Thoracic aorta (tissue), 1 donor: ENCODE measurements around a stretch of chr15.

- RAMPAGE, long total RNA: no peak
Measured at GRCh38 chr15:60528392-60529057, 49.6 kb upstream of the ICE2 start.

GRCh38 chr15:60589049-60589683 lies 110.2 kb upstream of the ICE2 start:
- RAMPAGE, long total RNA: no peak

DNA sequence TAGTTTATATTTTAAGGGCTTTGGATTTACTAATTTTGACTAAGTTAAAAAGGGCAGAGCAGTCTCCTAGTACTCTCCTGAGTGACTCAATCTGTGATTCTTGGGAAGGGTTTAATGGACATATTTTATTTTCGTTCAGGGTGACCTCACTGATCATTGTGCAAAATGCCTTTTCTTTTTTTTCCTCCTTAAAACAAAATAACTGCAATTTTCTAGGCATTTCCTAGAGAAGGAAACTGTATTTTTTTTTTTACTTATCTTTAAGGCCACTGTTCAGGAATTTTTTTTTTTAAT lies 133.7 kb upstream of the ICE2 start:
- RAMPAGE, long total RNA: no peak

GRCh38 chr15:60660587-60660927 lies 181.6 kb upstream of the ICE2 start:
- RAMPAGE, long total RNA: no peak

DNA sequence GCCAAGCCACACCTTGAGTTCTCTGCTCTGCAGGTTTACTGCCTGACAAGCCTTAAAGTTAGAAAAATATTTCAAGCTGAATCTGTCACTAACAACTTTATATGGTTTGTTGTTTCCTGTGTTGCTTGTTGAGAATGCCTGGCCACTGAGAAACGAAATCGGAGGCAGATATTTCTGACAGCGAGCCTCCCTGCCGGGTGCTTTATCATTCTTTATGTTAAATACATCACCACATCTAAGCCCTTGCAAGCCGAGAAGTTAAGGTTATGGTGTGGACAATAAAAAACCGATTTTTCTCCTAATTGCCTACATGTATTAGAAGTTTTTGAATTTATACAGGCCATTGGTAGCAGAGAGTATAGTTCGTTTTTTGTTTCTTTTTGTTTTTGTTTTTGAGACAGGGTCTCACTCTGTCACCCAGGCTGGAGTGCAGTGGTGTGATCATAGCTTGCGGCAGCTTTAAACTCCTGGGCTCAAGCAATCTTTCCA lies 188.3 kb upstream of the ICE2 start:
- RAMPAGE, long total RNA: no peak

DNA sequence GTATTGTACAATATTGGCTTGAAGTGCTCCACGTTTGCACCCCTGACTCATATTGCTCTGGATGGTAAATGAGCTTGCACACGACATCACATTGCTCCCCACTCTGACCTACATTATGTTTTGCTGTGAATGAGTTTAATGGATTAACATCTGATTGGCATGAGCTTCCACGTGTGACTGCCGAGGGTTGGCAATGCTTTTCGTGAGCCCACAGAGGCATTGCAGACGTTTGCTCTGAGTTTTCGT lies 225.8 kb upstream of the ICE2 start:
- RAMPAGE, long total RNA: no peak

GRCh38 chr15:60740696-60741508 lies 262.0 kb upstream of the ICE2 start:
- RAMPAGE, long total RNA: no peak

- RAMPAGE, long total RNA: no peak
Measured at GRCh38 chr15:60917114-60918054, 311.7 kb downstream of the RORA start.

DNA sequence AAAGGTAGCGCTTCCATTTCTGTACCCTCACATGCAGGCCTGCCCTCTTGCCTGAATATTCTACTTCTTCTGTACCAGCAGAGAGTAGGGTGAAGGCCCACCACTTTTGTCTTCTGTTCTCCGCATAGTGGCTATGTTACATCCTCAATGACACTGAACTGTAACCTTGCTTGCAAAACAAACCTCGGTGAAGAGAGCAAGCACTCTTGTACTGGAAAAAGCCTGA lies 151.4 kb downstream of the RORA start:
- RAMPAGE, long total RNA: no peak

GRCh38 chr15:61226896-61227917 lies 1.9 kb downstream of the RORA start:
- RAMPAGE, long total RNA: no peak

DNA sequence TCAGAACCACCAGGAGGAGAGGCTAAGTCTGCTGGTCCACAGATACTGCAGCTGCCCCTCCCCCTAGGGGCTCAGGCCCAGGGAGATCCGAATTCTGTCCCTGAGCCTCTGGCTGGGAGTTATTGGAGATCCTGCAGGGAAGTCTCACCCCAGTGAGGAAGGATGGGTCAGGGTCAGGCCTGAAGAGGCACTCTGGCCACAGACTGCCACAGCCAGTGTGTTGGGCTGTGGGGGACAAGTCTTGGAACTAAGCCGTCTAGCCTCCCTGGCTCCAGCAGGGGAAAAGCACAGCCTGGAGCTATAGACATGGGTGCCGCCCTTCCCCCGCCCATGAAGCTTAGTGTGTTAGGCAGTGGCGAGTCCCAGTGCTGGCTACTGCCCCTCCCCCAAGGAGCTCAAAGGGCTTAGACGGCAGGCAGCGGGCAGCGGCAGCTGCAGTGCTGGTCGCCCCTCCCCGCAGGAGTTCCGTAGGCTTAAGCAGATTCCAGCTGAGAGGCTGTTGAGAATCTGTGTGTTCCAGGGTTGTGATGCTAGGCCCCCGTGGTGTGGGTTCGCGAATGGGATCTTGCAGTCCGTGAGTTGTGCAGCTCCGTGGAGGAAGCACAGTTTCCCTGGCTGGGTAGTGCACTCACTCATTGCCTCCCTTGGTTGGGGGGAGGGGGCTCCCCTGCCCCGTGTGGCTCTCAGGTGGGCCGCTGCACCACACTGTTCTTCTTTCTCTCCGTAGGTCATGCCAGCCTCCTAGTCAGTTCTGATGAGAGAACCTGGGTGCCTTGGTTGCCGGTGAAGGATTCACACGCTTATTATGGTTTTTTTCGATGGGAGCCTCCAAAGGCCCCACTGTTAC lies 135.8 kb upstream of the RORA start:
- RAMPAGE, long total RNA: no peak

DNA sequence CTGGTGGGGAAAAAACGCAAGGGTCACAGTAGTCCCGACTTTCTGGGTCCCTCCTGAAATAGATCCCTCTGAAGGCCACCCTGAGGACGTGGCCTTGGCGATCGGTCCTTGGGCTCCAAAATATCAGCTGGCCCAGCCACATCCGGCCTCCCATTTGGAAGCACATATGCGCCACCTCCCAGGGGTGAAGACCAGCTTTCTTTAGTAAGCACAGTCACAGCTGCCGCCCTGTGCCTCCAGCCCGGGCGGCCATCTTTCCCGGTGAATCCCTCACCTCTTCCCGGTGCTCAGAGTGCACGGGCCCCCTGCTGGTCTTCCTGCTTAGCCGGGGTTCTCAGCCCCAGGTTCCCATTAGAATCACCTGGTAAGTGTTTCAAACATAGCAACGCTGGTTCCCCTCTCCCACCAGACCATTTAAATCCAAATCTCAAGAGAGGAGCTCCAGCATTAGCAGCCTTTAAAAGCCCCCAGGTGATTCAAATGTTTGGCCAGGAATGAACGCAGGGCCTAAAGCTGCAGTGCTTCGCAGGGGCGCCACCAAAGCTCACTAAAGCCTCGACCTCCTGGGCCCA lies 232.2 kb downstream of the VPS13C start:
- RAMPAGE, long total RNA: no peak

DNA sequence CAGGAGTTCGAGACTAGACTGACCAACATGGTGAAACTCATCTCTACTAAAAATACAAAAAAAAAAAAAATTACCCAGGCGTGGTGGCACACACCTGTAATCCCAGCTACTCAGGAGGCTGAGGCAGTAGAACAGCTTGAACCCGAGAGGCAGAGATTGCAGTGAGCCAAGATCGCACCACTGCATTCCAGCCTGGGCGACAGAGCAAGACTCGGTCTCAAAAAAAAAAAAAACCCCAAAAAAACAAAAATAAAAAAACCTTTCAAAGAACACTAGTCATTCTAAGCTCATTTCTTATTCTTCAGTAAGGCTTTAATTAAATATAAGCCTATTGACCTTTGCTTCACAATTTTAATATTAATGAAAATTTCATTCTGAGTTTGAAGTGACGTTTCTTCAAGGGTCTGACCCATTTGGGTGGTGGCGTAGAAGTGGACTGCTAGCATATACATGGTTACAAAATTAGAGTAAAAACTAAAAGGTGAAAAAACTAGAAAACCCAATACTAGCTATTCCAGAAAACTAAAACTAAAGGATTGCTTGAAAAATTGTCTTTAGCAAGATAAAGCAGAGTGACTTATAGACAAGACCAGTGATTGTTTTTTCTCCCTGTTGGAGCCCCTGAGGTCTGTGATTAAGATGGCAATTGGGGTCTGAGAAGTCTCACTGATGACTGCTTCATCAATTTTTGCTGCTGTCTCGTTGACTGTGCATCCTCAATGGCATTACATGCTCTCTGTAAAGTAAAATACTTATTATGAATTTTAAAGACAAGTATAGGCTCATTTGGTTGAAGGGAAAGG lies 206.2 kb downstream of the VPS13C start:
- RAMPAGE, long total RNA: no peak

DNA sequence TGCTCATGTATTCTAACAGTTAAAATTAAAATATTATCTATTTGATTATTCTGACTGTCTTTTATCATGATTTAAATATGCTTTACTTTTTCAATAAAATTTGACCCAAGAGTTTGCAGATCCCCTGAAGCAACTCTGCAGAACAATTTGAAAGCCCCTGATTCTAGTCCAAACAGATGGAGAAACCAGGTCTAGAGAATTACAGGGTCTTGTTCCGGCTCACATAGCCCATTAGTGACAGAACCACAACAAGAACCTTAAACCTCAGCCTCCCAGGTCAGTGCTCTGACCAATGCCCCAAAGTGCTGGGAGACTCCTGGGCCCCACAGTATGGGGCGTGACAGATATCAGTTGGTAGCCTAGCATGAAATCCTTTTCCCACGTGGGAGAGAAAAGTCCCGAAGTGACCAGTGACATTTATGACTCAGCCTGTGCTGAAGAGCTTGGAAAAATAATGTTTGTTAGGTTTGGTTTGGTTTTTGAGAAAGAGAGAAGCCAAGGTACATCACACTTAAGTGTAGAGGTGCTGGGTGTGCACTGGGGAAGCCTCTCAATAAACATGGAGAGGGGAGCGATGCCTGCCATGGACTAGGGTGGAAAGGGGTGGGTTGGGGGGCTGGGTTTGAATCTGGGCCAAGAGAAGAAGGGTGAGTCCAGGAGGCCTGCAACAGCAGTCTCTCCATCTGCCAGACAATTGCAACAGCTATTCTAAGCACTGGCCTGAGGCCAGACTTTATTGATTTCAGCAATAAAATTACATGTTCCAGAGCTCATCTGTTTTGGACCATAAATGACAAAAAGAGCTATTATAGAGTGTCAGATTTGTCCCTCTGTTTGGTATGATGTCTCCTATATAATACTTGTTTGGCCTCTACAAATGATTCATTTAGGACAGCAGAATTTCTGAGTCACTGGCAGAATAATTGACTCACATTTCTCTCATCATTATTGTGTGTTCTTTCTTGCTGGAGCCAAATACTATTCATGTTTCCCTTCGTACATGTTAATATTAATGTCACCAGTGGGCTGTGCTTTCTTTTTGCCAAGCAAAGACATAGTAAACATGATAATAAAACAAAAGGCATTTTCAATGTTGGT lies 43.4 kb downstream of the C2CD4A start:
- RAMPAGE, long total RNA: no peak

DNA sequence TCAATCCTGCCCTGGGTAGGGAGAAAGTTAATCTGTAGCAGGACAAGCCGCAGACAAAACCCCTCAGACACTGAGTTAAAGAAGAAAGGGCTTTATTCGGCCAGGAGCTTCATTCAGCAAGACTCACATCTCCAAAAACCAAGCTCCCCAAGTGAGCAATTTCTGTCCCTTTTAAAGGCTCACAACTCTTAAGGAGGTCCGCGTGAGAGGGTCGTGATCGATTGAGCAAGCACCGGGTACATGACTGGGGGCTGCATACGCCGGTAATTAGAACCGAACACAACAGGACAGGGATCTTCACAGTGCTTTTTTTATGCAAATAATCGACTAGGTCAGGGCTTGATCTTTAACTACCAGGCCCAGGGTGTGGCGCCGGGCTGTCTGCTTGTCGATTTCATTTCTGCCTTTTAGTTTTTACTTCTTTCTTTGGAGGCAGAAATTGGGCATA lies 95.2 kb upstream of the TLN2 start:
- RAMPAGE, long total RNA: no peak

- RAMPAGE, long total RNA: no peak
Measured at GRCh38 chr15:62455651-62456049, 65.3 kb downstream of the TLN2 start.

DNA sequence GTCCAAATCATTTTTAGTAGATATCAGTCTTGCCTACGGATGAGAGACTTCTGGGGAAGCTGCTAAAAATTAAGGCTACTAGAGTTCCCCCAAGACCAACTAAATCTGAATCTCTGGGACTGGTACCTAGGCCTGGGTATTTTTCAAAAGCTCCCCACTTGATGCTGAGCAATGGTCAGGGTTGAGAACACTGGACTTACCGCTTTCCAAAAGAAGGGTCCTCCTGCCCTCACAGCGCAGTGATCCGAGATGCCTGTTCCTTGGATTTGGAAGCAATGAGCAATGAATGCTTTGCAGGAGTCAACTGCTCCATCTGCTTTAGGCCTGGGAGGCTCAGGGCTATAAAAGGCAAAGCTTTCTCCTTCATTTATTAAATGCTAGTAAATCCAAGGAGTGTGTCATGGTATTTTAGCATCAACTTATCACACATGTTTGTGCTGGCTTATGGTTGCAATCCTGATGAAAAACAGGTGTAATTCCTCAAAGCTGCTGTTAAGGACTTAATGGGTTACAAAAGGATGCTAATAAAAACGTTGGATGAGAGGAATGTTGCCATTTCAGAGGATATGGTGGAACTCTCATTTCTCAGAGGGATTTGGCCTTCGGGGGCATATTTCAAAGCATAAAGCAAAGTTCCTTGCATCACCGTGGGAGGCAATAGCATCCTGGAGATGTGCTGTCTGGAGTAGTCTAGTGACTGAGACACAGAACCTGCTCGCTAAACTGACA lies 158.6 kb upstream of the TPM1 start:
- RAMPAGE, long total RNA: no peak

GRCh38 chr15:62935475-62936076 lies 107.0 kb upstream of the TPM1 start:
- RAMPAGE, long total RNA: no peak

DNA sequence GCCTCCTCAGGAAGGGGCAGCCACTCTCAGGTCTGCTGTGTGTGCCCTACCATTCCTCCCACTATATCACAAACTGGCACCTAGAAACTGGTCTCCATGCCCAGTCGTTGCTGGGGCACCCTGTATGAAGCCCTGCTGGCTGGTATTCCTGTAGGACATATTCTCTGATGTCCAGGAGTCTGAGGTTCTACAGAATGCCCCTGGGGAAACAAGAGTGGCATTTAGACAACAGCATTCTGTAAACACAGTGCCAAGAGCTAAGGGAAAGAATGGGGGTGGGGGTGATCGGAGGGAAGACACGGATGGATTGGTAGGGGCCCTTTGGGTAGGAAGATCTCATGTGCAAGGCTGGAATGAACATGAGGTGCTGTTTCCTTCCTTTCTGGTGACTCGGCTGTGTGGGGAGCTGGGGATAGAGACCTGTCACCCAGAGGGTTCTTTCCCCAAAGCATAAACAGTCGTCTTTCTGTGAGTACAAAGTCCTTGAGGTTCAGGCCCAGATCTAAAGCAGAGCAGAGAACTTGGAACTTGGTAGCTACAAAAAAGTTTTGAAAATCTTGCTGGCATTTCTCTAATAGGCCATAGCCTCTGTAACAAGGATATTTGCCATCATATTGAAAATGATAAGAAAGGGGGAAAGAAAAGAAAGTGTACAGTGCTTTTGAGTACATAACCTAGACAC lies 11.7 kb downstream of the TPM1 start:
- RAMPAGE, long total RNA: no peak

DNA sequence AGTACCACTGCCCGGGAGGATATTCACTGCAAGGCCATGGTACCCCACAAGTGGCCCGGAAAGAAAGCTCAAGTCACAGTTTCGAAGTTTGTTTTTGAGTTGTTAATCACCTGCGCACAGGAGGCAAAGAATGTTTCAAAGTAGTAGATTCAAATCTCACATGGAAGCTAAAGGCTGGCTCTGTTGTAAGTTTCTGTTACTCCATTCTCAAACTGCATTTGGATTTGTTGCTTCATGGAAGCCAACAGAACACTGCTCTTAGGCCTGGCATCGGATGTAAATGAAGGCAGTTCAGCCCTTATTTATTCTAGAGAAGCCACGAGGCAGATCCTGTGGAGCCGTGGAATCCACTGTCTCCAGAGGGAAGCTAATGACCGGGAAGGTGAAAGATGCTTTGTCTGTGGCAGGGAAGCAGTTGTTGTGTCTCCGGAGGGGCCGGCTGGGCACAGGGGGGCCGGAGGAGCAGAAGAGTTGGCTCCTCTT lies 33.3 kb downstream of the TPM1 start:
- RAMPAGE, long total RNA: no peak